Neural progenitor cell (in vitro differentiated cells): ENCODE data around the gene ABHD14A.

DNA sequence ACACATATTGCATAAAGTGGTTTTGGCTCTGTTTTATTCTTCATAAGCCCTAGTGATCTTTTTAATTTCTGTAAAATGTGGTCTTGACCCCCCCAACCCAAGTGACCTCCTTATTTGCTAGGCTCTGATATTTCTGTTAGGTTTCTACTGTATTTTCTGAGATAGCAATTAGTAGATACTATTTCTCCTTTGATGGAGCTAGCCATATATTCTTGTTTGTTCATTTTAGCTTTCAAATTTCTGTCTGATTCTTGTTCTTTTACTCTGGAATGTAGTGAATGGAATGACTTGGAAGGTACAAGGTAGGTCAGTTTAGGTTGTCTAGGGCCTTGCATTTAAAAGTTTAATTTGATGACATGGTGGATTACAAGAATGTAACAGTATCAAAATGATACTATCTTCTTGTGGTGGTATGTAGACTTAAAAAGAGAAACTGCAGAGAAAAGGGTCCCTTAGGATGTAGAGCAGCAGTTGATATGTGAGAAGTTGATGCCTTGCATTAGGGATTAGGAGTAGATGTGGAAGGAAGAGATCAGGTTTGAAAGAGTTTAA lies 59.8 kb upstream of the RBM5 start:
- RAMPAGE, long total RNA = no peak

DNA sequence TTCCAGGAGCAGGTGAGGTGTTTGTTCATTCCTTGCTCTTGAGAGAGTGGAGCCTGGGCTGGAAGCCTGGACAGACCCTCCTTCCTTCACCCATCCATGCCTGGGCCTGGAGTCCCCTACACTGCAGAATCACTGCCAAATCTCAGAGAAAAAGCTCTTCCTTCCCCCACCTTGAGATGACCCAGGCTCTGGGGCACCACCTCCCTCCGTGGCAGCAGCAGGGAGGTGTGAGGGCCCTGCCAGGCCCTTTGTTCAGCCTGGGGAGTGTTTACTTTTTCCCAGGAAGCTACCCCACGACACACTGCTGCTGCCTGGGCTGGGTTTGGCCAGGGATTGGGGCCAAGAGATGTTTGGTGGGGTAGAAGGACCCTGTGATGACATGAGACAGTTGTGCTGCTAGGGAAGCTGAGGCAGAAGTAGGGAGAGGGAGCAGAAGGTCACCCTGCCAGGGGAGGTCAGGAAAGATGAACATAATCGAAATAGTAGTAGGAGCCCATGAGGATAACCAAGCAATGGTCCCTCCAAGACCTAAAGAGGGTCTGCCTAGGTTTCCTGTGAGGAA lies 7.4 kb downstream of the SEMA3F start:
- RAMPAGE, long total RNA = no peak

DNA sequence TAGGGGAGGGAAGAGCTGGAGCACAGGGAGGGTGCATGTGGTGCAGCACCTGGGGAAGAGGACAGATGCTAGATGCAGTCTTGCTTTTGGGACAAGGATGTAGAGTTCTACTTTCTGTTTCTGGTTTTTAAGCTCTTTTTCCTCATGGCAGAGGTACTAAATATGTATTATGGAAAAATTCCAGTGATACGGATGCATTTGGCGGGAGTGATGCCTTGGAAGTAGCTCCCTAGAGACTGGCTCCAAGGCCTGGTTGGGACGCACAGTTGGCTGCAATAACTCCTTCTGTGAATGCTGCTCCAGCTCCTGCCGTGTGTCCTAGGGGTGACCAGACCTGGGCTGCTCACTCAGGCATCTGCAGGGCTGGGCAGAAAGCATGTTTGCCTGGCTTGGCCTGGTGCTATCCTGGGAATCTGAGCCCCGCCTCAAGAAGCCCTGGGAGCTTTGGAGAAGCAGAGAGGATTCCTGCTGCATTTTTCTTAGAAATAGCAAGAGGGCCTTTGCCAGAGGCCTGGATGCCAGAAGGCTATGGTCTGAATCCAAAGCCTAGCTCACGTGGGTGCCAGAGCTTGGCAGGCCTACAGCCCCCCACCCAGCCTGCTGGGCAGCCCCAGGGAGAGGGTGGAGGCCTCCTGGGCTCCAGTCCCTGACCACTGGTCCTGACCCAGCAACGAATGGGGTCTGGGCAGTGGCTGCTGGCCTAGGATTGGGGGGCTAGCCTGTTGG lies 10.2 kb downstream of the SEMA3F start:
- RAMPAGE, long total RNA = no peak

- RAMPAGE, long total RNA = no peak
Observed at GRCh38 chr3:50165922-50166777, 11.0 kb downstream of the SEMA3F start.

DNA sequence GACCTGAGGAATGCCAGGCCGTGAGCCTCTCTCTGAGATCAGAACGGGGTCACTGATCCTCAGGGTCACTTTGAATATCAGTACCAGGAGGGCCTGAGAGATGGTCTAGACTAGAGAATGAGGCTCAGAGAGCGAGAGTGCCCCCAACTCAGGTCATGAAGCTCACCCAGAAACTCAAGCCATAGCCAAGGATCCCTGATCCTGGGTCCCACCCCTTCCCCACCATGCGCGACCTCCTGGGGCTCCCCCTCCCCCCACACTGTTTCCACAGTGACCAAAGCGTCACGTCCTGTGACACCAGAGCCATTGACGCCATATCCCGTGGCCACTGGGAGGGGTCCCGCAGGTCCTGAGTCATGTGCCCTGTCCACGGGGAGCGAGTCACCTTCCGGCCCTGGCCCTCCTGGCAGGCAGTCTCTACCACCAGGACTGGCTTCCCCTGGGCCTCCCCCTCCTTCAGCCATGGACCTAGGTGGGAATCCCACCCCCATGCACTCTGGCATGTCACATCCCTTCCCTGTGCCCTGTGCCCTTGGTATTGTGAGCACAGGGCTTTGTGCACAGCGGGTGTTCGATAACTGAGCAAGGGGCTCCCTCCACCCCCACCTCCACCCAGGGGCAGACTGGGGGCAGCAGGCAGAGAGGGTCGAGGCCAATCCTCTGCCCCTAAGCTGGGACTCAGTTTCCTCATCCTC lies 15.6 kb downstream of the SEMA3F start:
- RAMPAGE, long total RNA = no peak

GRCh38 chr3:50239122-50239710 lies 3.2 kb downstream of the GNAI2 start:
- RAMPAGE, long total RNA = no peak

- RAMPAGE, long total RNA = no peak
Observed at GRCh38 chr3:50265814-50266435, 3.0 kb upstream of the SEMA3B start.

DNA sequence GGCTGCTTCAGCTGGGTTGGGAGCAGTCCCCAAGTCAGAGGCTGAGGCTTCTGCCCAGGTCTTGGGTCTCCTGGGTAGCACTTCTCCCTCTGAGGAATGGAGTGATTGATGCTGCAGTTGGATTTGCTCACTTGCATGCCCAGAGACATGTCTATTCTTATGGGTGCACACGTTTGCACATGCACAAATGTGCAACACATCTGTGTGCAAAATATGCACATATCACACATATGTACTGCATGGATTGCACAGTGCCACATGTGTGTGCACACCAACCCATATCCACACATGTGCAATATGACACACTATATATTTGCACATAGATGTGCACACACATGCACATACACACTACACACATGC lies 738 bp upstream of the SEMA3B start:
- RAMPAGE, long total RNA = no peak

DNA sequence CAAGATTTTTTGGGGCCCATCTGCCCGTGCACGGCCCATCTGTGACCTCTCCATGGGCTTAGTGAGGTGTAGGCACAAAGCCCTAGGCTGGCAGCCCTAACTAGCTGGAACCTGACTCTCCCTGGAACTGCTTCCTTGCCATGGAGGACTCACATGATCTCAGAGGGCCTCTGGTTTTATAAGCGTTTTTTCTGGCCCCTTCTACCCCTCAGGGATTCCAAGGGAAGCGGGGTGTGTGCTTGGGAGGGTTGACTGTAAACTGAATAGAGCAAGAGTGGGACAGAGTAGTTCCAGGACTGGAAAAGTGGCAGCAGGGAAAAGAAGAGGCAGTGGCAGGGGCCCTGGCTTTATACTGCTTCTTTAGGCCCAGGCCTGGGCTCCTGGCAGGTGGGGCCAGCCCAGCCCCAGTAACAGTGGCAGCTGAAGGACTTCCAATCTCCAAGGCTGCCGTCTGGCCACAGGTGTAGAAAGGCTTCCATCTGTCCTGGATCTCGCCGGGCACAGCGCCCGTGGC lies 727 bp upstream of the IFRD2 start:
- RAMPAGE, long total RNA = no peak

- RAMPAGE, long total RNA = no peak
Observed at GRCh38 chr3:50316474-50317454, 5.8 kb downstream of the HYAL2 start.

DNA sequence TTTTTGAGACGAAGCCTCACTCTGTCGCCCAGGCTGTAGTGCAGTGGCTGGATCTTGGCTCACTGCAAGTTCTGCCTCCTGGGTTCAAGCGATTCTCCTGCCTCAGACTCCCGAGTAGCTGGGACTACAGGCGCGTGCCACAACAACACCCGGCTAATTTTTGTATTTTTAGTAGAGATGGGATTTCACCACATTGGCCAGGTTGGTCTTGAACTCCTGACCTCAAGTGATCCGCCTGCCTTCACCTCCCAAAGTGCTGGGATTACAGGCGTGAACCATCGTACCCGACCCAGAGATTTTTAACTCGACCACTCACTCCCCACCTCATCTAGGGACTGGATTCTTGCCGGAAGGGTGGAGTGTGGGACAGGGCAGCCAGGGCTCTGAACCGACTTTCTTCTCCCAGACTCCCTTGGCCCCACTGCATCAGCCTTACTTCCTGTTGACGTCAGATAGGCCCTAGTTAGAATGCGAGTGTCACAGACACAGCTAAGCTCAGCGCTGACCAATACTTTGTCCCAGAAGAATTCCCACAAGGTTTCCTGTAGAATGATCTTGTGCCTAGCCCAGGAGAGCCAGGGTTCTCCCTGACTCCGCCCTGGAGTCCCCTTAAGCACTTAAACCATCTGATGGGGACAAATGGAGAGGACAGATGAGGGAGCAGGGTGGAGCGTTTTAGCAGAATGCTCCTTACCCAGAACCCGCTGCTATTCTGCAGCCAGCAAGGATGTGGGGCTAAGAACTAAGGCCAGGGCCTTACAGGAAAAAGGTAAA lies 5.7 kb upstream of the TUSC2 start:
- RAMPAGE, long total RNA = no peak

DNA sequence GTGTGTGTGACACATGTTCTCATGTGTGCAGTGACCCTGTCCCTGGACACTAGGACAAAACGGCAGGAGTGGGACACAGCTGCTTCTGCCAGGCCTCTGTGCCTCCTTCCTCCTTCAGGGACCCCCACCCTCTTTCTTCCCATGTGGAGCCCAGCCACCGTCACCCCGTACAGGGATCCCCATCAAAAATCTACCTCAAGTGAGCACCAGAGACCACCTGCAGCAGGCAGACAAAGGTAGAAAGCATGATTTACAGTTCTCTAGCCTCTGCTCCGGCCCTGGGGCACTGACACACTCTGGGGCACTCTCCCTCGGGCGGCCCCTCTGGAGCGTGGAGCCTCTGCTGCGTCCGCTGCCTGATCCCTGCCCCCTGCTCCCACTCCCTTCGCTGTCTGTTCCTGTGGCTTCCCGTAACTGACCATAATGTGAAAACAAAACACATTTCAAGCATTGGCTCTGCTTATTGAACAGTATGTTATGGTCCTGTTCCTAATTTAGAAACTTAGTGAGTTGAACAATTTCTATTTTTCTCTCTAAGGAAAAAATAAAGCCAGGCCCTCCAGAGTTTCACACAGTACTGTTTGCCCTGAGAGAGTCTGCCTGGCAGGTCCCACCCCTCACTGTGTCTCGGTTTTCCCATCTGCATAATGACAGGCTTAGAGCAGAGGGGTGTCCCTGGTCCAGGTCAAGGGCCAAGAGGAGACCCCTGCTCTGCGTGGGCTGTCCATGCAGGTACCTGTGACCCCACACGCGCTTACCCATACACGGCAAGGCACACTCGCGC lies 23.0 kb upstream of the TMEM115 start:
- RAMPAGE, long total RNA = no peak

GRCh38 chr3:50388896-50389455 lies 29.7 kb upstream of the TMEM115 start:
- RAMPAGE, long total RNA = no peak

DNA sequence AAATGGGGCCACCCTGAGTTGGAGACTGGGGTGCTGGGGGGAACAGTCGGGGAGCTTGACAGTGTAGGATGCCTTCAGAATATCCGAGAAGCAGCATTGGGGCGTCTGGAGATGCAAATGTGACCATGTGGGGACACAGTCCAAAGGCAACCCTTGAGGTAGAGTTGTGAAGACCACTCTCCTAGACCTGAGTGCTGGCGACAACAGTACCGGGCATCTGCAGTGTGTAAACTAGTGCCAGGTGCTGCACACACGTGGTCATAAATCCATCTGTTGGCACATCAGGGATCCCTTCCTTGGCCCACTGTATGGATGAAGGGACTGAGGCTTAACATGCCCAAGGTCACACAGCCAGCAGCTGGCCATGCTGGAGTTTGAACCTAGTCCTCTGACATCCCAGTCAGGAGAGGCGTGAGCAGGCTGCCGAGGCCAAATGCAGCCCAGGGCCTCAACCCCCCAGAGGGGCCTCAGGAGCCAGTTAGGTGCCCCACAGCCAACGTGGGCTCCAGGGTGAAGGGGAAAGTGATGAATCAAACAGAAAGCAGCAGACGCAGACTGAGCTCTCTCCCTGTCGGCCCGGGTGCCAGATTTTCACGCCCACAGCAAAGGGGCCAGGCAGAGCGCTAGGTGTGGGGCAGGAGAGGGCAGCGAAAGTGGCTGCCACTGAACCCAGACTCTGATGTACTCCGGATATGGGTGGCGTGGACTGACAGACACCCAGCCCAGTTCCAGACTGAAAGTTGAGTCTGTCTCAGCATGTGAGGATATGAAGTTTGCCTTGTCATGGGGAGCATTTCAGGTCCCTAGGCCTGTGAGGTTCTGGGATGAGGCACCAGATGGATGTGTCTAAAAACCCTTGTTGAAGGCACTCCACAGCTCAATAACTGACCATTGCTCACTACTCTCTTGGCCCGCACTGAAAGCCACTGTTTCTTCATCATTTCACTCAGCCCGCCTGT lies 18.9 kb downstream of the HEMK1 start:
- RAMPAGE, long total RNA = no peak

DNA sequence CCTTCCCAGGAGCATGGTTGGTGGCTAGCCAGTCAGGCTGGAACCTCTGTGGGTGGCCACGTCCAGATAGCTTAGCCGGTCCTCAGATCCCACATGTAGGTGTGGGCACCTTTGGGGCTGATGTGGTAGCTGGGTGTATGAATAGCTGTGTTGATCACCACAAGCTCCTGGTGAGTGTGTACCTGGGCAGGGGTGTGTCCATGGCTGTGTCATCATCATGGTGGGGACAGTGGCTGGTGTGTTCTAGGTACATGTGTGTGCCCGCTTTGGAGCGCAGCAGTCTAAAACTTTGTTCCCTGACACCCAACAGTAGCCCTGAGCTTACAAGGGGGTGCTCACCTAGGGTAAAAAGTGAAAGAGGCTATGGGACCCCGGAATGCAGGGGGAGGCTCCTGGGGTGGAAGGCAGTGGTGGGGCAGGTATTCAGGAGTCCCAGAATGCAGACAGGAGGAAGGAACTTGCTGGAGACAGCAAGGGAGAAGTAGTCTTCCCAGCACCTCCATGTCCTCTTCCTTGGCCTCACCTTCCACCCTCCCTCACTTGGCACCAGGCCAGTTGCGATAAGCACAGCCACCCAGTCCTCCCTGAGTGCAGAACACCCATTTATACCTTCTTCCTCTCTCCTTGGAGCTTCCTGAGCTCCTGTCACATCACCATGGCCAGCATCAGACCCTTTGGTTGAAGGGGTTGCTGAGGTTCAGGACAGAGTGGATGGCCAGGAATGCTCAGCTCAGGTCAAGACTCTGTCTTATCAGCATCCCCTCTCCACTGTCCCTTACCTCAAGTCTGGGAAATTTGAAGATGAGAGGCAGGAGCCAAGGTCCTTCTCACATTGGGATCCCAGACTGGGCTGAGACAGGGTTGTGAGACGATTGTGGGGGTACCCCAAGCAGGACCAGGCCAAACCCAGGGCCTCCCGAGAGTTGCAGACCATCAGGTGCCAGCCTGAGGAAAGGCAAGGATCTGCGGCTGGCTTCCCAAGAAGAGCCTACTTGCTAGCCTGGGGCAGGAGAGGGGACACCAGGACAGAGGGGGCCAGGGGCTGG lies 1.1 kb downstream of the CISH start:
- RAMPAGE, long total RNA = no peak

DNA sequence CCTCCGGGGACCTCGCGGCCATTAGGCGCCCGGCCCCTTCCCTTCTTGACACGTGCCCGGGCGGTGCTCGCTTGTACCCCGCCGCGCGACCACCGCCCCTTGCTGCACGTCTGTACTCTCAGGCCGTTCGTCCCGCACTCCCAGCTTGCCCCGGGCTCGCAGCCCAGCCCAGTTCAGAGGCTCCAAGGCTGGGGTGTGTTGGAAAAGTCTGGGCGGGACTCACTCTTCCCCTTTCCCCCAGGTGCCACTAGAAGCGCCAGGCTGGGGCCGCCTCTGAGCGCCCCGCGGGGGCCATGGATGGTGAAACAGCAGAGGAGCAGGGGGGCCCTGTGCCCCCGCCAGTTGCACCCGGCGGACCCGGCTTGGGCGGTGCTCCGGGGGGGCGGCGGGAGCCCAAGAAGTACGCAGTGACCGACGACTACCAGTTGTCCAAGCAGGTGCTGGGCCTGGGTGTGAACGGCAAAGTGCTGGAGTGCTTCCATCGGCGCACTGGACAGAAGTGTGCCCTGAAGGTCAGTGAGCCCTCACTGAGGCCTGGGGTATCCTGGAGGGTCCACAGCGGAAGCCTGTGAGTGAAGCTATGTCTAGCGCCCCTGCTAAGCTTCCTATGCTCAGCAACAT lies 432 bp downstream of the MAPKAPK3 start:
- RAMPAGE, long total RNA = start-site peak on the plus strand centred at position 215 of the sequence, 145 bp wide, 13 and 13 reads in 2 replicates

- RAMPAGE, long total RNA = no peak
Observed at GRCh38 chr3:51414542-51414921, 23.4 kb downstream of the RBM15B start.

- RAMPAGE, long total RNA = no peak
Observed at GRCh38 chr3:51974874-51975622, at the start of gene ABHD14A. ABHD14A (plus strand) TSS chr3:51975064.

- RAMPAGE, long total RNA = no peak
Observed at GRCh38 chr3:52017598-52018088, 21.9 kb upstream of the RPL29 start.

- RAMPAGE, long total RNA = no peak
Observed at GRCh38 chr3:52039785-52040333, 16.5 kb downstream of the DUSP7 start.